SP-49 (cell line): ENCODE results near the gene AACS.

GRCh38 chr12:124587381-124587830, 20.0 kb upstream of the NCOR2 start:
- PRO-cap = no peak

DNA sequence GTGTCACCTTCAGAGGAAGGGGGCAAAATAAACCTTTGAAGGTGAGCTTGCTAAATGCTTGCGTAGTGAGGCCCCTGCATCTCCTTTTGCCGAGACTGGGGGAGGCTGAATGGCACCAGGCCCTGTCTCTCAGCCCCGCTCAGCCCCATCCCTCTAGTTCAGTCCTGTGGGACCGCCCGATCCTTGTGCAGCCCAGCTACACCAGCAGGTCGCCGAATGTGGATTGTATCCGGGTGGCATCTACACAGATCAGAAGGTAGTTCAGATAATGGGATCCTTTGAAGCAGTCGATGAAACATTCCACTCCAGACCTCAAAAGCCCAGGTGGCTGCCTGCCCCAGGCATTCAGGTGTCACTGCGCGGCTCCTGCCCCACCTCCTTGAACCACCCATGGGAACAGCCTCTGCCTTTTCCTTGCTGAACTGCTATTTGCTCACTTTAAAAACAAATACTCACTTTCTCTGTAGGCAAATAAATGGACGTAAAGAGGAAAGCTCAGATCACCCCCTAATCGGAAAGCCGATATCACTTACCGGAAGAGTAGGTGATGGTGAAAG, 100.2 kb upstream of the NCOR2 start:
- PRO-cap = no peak

DNA sequence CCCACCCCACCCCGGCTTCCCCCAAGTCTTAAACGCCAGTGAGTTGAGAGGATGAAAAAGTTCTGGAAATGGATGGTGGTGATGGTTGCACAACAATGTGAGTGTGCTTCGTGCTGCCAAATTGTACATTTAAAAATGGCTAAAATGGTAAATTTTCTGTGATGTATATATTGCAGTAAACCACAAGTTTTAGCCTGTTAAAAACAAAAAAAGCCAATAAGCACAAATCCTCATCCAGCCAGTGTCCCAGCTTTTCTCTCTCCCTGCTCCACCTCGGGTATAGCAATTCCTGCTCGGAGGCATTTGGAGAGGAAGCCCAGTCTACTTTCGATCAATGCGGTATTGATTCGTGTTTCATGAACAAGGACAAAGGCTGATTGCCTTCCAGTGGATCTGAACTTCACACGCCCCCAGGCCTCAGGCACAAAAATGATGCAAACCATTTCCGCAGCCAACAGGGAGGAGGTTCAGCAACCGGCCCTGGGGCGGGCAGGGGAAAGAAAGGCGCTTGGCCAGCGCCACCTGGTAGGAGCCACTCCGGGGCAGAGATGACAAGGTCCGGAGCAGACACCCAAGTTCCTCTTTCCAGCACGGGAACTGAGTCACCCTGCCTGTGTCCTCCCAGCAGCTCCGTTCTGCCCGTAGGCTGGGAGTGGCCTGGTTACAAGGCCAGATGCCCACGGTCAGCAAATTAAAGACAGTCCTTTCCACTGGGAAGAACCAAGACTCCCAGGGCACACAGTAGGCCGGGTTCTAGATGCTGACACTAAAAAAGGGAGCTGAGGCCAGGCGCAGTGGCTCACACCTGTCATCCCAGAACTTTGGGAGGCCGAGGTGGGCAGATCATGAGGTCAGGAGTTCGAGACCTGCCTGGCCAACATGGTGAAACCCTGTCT, 136.5 kb downstream of the SCARB1 start:
- PRO-cap = no peak

DNA sequence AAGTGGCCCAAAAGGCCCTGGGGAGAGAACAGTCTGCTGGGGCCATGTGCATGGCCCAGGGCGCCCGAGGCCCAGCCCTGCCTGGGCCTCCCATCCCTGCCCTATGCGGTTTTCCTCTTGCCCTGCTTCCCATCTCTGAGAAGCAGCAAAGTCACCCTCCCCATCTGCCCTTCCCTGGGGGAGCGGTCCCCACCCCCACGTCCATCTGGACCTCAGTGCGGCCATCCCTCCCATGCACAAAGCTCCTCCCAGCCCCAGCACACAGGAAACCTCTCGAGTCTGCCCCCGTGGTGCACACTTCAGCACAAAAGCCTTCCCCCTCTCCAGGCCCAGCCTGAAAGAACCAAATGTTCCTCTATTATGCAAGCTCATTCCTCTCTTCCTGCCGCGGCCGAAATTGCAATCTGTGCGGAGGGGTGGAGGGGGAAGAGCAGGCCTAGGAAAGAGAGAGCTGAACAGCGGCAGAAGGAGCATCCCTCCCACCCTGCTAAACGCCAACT, 108.5 kb downstream of the SCARB1 start:
- PRO-cap = no peak

GRCh38 chr12:124909964-124910459, 4.4 kb downstream of the UBC start:
- PRO-cap = no peak

DNA sequence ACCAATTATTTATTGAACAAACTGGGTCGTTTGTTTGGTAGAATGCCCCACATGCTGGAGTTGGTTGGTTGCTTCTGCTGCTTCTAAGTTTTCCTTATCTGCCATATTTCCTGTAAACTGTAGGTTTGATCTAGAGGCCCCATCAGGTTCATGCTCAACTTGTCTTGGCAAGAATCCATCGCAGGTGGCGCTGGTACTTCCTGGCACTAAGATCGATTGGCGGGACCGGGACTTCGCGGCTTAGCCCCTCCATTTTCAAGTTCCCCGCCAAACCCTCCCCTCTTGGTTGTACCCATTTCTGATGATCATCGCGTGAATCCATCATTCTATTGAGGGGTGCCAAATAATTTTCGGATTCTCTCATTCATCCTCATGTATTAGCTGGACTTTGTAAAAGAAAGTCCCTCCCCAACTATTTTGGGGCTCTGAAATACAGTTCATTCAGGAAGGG, 596 bp upstream of the BRI3BP start:
- PRO-cap = unidirectional peak, plus-strand start at position 206 of the sequence

DNA sequence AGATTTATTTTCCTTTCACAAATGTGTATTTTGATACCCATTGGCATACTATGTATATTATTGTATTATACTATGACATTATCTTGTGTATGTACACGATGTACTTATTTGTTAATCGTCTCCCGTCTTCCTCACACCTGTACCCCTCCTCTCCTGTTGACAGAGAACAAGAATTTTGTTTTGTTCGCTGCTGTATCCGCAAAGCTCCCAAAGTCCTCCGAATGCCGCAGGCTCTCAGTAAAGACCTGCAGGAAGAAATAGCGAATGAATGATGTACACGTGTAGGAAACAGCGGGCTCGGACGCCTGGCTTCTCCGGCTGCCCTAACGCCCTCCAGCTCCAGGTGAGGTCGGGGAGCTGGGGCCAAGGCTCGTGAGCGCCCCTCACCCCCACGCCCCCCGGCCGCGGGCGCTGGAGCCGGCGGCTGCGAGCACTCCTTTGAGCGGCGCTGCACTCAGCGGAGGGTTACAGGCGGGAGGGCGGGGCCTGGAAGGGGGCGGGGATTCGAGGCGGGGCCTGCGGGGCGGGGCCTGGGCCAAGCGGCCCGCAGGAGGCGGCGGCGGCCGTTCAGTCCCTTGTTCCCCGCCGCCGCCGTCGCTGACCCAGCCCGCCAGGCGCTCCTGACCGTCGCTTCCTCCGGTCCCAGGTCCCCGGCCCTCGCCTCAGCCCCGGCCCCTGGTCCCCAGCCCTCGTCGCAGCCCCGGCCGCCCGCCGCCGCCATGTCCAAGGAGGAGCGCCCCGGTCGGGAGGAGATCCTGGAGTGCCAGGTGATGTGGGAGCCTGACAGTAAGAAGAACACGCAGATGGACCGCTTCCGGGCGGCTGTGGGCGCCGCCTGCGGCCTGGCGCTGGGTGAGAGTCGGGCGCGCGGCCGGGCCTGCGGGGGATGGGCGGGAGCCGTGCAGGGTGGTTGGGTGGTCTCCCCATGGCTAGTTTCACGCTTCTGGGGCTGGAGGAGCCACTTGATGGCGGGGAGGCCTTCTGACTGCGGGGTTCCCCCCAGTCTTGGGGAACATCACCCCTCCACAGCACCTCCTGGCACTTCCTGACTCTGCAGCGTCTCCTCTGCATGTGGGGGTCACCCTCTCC, at the start of gene AACS:
AACS (plus strand) TSS at position 570 of the 1,089 bp plus-strand sequence.
- PRO-cap = bidirectional peak, plus-strand start at position 578 of the sequence, minus-strand start at position 440 of the sequence

GRCh38 chr12:125101082-125101511, 35.9 kb downstream of the AACS start:
- PRO-cap = no peak

GRCh38 chr12:125143385-125144329, 42.5 kb upstream of the TMEM132B start:
- PRO-cap = no peak

DNA sequence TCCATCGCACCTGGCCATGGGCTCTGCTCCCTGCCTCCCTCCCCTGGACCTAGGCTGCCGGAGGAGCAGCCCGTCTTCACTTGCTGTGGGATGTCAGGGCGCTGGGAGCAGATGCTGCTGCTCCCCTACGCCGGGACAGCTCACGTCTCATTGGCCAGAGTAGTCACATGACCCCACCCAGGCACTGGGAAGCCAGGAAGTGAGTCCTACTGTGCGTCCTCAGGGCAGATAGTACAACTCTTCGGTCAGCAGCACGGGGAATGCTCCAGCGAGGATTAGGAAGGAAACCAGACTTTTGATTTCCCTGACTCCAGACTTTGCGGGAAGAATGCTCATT, 94.3 kb downstream of the TMEM132B start:
- PRO-cap = no peak

GRCh38 chr12:126051307-126052150, 865.3 kb downstream of the TMEM132B start:
- PRO-cap = no peak

DNA sequence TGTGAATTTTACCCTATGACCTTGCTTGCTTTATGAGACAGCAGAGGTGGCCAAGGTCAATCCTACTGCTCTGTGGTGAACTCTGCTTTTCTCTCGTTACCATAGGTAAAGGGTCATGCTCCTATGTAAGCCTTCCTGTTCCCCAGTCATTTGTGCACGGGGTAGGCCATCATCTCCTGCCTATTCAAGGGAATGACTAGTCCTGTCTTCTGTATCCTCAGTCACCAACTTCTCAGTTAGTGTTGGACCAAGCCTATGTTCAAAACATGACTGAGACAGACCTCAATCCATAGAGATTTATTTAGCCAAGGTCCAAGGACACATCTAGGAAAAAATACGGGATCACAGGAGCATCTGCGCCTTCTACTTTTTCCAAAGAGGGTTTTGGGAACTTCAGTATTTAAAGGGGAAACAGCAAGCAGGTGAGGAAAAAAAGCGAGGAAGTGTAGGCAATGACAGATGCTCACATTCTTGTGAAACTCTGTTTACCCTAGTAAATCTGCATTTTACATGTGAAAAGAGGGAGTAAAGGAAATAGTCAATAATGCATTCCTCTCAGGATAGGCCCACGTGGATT, 1119.5 kb upstream of the TMEM132C start:
- PRO-cap = no peak

GRCh38 chr12:127150013-127150759, 1116.8 kb upstream of the TMEM132C start:
- PRO-cap = no peak

DNA sequence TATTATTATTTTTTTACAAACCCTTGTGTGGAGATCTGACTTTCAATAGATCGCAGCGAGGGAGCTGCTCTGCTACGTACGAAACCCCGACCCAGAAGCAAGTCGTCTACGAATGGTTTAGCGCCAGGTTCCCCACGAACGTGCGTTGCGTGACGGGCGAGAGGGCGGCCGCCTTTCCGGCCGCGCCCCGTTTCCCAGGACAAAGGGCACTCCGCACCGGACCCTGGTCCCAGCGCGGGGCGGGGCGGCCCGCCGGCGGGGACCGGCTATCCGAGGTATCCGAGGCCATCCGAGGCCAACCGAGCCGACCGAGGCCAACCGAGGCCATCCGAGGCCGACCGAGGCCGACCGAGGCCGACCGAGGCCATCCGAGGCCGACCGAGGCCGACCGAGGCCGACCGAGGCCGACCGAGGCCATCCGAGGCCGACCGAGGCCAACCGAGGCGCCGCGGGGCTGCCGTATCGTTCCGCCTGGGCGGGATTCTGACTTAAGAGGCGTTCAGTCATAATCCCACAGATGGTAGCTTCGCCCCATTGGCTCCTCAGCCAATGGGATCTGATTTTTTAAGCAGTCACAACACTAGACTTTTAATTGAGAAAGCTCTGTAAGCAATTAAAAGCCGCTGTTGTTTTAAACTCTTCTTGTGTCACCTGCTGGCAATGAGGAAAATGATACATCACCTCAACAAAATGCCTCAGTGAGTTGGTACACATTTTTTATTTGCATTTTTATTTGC, 1100.9 kb upstream of the TMEM132C start:
- PRO-cap = no peak

GRCh38 chr12:127898571-127899005, 368.4 kb upstream of the TMEM132C start:
- PRO-cap = no peak

GRCh38 chr12:128208410-128208609, 58.7 kb upstream of the TMEM132C start:
- PRO-cap = no peak

GRCh38 chr12:128339123-128339659, 72.2 kb downstream of the TMEM132C start:
- PRO-cap = no peak

- PRO-cap = no peak
These were observed 98.8 kb downstream of the TMEM132C start for GRCh38 chr12:128365525-128366440.

GRCh38 chr12:128803632-128804215, 20.0 kb downstream of the SLC15A4 start:
- PRO-cap = no peak

GRCh38 chr12:129379482-129379900, 524.3 kb downstream of the TMEM132D start:
- PRO-cap = no peak